ENCODE data around the genes SNCG, ADIRF and SHLD2.

- RAMPAGE, long total RNA, result no peak
- RRBS, 2 experiments, result no CpG with 5 or more reads among the region's 15 CpGs
CAGE:
- cytosol, long polyA minus RNA, result no peak
- cytosol, long polyA plus RNA, result no peak
- long polyA plus RNA, result no peak
- nucleolus, long total RNA, result no peak
- nucleus, long polyA plus RNA, result no peak
- nucleus, long total RNA, result no peak
Observed at GRCh38 chr10:86923187-86924089, 34.0 kb downstream of the MMRN2 start.

DNA sequence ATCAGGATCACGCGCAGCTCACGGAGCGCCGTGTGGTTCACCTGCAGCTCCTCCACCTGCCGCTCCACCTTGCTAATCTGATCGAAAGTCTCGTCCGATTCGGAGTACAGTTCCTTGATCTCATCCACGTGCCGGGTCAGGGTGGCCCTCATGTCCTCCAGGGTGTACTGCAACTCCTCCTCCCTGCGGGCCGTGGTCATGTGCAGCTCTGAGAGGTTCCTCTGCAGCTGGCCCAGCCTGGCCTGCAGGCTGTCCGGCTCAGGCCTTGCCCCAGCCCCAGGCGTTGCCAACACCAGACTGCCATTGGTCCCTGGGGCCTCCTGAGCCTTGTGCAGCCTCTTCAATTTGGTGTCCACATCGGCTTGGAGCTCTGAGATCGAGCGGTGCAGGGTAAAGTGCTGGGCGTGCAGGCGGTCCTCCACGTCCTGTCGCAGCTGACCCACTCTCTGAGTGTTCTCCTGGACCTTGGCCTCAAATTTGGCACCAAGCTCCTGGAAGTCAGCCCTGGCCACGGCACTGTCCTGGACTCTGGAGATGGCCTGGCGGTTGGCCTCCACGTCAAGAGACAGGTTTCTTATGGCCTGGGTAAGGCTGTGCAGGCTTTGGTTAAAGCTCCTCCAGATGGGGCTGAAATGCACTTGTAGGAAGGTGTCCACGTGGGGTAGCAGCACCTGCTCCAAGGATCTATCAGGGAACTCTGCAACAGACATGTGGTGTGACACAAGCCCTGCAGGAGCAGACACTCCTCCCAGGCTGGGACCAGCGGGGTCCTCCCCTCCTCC, 13.8 kb downstream of the MMRN2 start:
- RAMPAGE, long total RNA, result no peak
- RRBS, 2 experiments, result 67% methylated on average over 1 of the region's 28 CpGs; no CpG with 5 or more reads in 1 of the 2 experiments
CAGE:
- cytosol, long polyA minus RNA, result no peak
- cytosol, long polyA plus RNA, result no peak
- long polyA plus RNA, result no peak
- nucleolus, long total RNA, result no peak
- nucleus, long polyA plus RNA, result no peak
- nucleus, long total RNA, result no peak

- RAMPAGE, long total RNA, result no peak
- RRBS, 2 experiments, result no CpG with 5 or more reads among the region's 14 CpGs
CAGE:
- cytosol, long polyA minus RNA, result no peak
- cytosol, long polyA plus RNA, result no peak
- long polyA plus RNA, result no peak
- nucleolus, long total RNA, result no peak
- nucleus, long polyA plus RNA, result no peak
- nucleus, long total RNA, result no peak
Observed at GRCh38 chr10:86958208-86958710, at the start of gene SNCG. Gene SNCG (plus strand): TSS chr10:86958599.

GRCh38 chr10:86968022-86969036, at the start of gene ADIRF:
Gene ADIRF (plus strand): TSS chr10:86968482.
- RAMPAGE, long total RNA, result no peak
- RRBS, 2 experiments, result 23 to 62% methylated on average over 18 to 27 of the region's 67 CpGs
CAGE:
- cytosol, long polyA minus RNA, result no peak
- cytosol, long polyA plus RNA, result no peak
- long polyA plus RNA, result no peak
- nucleolus, long total RNA, result no peak
- nucleus, long polyA plus RNA, result no peak
- nucleus, long total RNA, result no peak

DNA sequence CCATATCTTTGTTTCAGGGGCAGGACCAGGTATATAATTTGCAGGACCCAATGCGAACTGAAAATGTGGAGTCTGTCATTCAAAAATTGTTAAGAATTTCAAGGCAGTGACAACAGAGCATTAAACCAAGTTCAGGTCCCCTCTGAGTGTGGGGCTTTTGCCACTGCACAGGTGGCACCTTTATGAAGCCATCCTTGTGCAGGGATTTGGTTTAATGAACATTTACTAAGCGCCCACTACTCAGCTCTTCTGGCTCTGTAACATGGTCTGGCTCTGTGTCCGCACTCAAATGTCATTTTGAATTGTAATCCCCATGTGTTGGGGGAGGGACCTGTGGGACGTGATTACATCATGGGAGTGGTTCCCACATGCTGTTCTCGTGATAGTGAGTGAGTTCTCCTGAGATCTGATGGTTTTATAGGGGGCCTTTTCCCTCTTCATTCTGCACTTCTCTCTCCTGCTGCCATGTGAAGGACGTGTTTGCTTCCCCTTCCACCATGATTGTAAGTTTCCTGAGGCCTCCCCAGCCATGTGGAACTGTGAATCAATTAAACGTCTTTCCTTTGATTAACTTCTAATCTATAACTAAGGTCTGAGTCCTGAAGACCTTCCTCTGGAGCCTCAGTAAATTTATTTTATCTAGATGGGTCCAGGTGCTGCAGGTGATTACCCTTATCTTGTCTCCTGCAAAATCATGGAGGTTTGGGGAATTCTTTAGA, 12.7 kb downstream of the ADIRF start:
- RAMPAGE, long total RNA, result no peak
- RRBS, 2 experiments, result no CpG with 5 or more reads among the region's 7 CpGs
CAGE:
- cytosol, long polyA minus RNA, result no peak
- cytosol, long polyA plus RNA, result no peak
- long polyA plus RNA, result no peak
- nucleolus, long total RNA, result no peak
- nucleus, long polyA plus RNA, result no peak
- nucleus, long total RNA, result no peak

- RAMPAGE, long total RNA, result no peak
- RRBS, 2 experiments, result under 1 to 2% methylated on average over 20 of the region's 103 CpGs
CAGE:
- cytosol, long polyA minus RNA, result start-site peak on the plus strand at chr10:87095206-87095212, 16 reads
- cytosol, long polyA plus RNA, result no peak
- long polyA plus RNA, result no peak
- nucleolus, long total RNA, result no peak
- nucleus, long polyA plus RNA, result start-site peak on the plus strand at chr10:87095198-87095225, 150 and 158 reads in 2 replicates
- nucleus, long total RNA, result no peak
Observed at GRCh38 chr10:87094972-87096059, at the start of gene SHLD2. Gene SHLD2 (plus strand): TSS chr10:87095206.

GRCh38 chr10:87158654-87159373, 63.8 kb downstream of the SHLD2 start:
- RAMPAGE, long total RNA, result no peak
CAGE:
- cytosol, long polyA minus RNA, result no peak
- cytosol, long polyA plus RNA, result no peak
- long polyA plus RNA, result no peak
- nucleolus, long total RNA, result no peak
- nucleus, long polyA plus RNA, result no peak
- nucleus, long total RNA, result no peak

- RAMPAGE, long total RNA, result start-site peak on the minus strand at chr10:87342285-87342377, 234 and 297 reads in 2 replicates; start-site peak on the minus strand at chr10:87342502-87342666, 18 and 128 reads in 2 replicates
- RRBS, 2 experiments, result no CpG with 5 or more reads among the region's 68 CpGs
CAGE:
- cytosol, long polyA minus RNA, result start-site peak on the minus strand at chr10:87342379-87342386, 49 reads
- cytosol, long polyA plus RNA, result no peak
- long polyA plus RNA, result no peak
- nucleolus, long total RNA, result no peak
- nucleus, long polyA plus RNA, result no peak
- nucleus, long total RNA, result no peak
Observed at GRCh38 chr10:87342055-87342671, 15.4 kb upstream of the NUTM2D start.

DNA sequence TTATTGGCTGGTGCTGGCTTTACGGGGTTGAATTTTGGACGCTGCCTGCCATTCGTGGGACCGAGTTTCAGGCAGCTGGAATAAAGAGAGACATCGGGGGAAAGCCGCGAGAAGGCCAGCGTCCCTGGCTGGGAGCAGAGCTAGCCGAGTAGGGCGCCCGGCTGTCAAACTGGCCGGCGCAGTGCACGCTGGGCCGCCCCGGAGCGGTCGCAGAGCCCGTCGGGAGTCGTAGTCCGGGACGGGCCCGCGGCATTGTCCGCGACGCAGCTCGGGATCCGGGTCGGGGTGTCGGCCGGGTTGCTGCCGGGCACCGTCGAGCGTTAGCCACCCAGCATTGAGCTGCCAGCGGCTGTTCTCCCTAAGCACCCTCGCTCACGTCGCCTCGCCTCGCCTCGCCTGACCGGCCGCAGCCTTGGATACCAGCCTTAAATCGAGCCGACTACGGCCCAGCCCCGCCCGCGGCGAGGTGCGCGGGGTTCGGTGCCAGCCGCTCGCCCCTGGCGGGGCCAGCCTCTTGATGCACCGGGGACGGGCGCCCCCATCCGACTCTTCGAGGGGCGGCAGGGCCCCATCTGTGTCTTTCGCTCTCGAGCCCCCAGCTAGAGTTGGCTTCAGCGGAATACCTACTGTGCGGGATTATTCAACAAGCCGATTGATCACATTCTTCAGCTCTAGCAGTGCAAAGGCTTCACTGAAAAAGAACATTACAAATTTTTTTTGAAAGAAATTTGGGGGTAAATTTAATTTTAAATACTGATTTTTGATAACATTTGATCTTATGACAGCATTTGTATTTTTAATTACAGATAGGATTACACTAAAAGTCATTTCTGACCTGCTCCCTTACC, 14.6 kb upstream of the NUTM2D start:
- RAMPAGE, long total RNA, result start-site peak on the plus strand centred at position 67 of the sequence, 90 bp wide, 7 and 20 reads in 2 replicates
- RRBS, 2 experiments, result no CpG with 5 or more reads among the region's 70 CpGs
CAGE:
- cytosol, long polyA minus RNA, result no peak
- cytosol, long polyA plus RNA, result no peak
- long polyA plus RNA, result no peak
- nucleolus, long total RNA, result no peak
- nucleus, long polyA plus RNA, result no peak
- nucleus, long total RNA, result no peak

DNA sequence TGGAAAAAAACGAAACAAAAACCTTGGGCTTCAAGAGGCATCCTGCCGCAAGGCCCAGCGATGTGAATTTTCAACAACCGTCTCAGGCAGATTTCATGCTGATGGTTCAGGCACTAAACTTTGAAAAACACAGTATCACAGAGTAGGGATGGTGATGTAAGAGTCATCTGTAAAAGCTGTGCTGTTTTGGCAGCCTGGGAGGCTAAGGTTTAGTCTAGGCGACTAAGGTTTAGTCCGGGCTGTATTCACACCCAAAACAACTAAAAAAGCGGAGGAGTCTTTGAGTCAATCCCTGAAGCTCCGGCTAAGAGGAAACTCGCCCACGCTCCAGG, 414 bp upstream of the MINPP1 start:
- RAMPAGE, long total RNA, result no peak
- RRBS, 2 experiments, result 0% methylated on average over 2 to 4 of the region's 10 CpGs
CAGE:
- cytosol, long polyA minus RNA, result no peak
- cytosol, long polyA plus RNA, result no peak
- long polyA plus RNA, result no peak
- nucleolus, long total RNA, result no peak
- nucleus, long polyA plus RNA, result no peak
- nucleus, long total RNA, result no peak

DNA sequence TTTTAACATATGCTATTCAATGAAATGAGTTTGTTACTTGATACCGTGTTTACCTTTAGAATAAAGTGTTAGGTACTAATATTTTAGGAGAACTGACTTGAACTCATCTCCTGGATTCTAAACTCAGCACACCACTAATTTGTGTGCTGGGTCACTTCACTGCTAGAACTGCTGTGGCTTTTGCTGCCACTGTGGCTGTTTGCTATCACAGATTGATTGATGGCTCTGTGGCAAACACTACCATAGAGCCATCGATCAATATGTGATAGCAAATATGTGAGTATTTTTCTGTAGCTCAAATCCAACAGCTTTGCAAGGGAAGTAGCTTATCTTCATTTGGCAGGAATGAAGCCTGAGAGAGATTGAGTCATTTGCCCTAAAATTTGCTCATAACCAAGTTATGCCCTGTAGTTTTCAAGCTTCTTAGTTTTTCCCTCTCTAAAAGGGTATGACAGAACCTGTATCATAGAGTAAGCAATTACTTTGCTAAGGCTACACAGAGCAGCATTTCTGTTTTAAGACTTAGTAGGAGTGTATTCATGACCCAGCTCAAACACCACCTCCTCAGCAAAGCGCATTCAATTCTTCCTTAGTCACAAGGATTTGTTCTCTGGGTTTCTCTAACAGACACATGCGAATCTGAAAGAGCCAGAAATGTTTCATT, 43.1 kb downstream of the MINPP1 start:
- RAMPAGE, long total RNA, result no peak
- RRBS, 2 experiments, result no CpG with 5 or more reads among the region's 4 CpGs
CAGE:
- cytosol, long polyA minus RNA, result no peak
- cytosol, long polyA plus RNA, result no peak
- long polyA plus RNA, result no peak
- nucleolus, long total RNA, result no peak
- nucleus, long polyA plus RNA, result no peak
- nucleus, long total RNA, result no peak

DNA sequence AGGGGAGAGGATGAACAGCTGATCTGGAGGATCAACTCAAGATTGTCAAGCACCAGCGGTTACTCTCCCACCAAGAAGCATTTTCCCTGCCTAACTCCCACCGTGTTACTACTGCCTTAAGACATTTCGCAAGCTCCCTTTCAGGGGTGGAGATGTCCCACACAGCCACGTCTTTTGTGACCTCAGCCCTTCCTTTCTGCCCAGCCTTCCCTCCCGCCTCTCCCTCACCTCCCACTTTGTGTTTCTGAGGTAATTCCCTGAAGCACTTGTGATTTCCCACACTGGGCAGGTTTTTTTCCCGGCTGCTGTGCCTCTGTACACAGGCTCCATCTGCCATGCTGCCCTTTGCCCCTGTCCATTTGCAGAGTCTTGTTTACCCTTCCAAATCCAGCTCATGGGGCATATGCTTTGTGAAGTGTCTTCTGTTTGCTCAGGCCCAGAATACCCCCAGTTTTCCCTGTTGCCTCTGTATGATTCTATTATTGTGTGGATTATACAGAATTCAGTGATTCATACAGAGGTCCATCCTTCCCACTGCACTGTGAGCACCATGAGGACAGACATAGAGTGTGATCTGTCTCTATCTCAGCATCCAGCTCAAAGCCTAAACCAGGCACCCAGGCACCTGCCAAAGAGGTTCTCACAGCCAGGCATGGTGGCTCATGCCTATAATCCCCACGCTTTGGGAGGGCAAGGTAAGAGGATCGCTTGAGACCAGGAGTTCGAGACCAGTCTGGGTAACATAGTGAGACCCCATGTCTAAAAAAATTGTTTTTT, 40.8 kb upstream of the PAPSS2 start:
- RAMPAGE, long total RNA, result no peak
- RRBS, 2 experiments, result no CpG with 5 or more reads among the region's 9 CpGs
CAGE:
- cytosol, long polyA minus RNA, result no peak
- cytosol, long polyA plus RNA, result no peak
- long polyA plus RNA, result no peak
- nucleolus, long total RNA, result no peak
- nucleus, long polyA plus RNA, result no peak
- nucleus, long total RNA, result no peak

DNA sequence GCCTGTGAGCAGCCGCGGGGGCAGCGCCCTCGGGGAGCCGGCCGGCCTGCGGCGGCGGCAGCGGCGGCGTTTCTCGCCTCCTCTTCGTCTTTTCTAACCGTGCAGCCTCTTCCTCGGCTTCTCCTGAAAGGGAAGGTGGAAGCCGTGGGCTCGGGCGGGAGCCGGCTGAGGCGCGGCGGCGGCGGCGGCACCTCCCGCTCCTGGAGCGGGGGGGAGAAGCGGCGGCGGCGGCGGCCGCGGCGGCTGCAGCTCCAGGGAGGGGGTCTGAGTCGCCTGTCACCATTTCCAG, 269 bp downstream of the PTEN start:
- RAMPAGE, long total RNA, result no peak
- RRBS, 2 experiments, result 1 to 3% methylated on average over 5 of the region's 37 CpGs
CAGE:
- cytosol, long polyA minus RNA, result no peak
- cytosol, long polyA plus RNA, result no peak
- long polyA plus RNA, result no peak
- nucleolus, long total RNA, result no peak
- nucleus, long polyA plus RNA, result no peak
- nucleus, long total RNA, result no peak

- RAMPAGE, long total RNA, result no peak
- RRBS, 2 experiments, result no CpG with 5 or more reads among the region's 3 CpGs
CAGE:
- cytosol, long polyA minus RNA, result start-site peak on the plus strand at chr10:87880363-87880370, 37 reads
- cytosol, long polyA plus RNA, result no peak
- long polyA plus RNA, result no peak
- nucleolus, long total RNA, result no peak
- nucleus, long polyA plus RNA, result no peak
- nucleus, long total RNA, result no peak
Observed at GRCh38 chr10:87879843-87880581, 16.6 kb downstream of the PTEN start.

GRCh38 chr10:87945986-87947178, 83.0 kb downstream of the PTEN start:
- RAMPAGE, long total RNA, result no peak
- RRBS, 2 experiments, result no CpG with 5 or more reads among the region's 9 CpGs
CAGE:
- cytosol, long polyA minus RNA, result no peak
- cytosol, long polyA plus RNA, result no peak
- long polyA plus RNA, result no peak
- nucleolus, long total RNA, result no peak
- nucleus, long polyA plus RNA, result no peak
- nucleus, long total RNA, result no peak

DNA sequence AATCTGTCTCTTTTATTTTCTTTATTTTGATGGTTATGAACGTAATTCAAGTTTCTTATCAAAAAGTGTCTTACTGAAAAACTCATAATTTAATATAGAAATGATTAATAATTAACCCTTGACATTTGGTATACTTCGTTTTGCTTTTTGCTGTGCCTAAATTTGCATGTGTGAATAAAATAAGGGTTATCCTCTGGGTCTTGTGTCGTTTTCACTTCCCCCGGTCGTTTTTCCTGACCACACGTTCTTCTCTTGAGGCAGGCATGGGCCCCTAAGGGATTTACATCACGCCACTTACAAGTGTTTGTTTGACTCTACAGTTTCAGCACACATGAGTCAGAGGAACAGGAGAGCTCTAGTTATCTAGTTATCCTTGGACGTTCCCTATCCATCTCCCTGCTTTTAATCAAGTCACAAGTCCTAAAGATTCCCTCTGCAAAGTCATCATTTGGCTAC, 206.6 kb downstream of the PTEN start:
- RAMPAGE, long total RNA, result no peak
- RRBS, 2 experiments, result no CpG with 5 or more reads among the region's 8 CpGs
CAGE:
- cytosol, long polyA minus RNA, result no peak
- cytosol, long polyA plus RNA, result no peak
- long polyA plus RNA, result no peak
- nucleolus, long total RNA, result no peak
- nucleus, long polyA plus RNA, result no peak
- nucleus, long total RNA, result no peak

DNA sequence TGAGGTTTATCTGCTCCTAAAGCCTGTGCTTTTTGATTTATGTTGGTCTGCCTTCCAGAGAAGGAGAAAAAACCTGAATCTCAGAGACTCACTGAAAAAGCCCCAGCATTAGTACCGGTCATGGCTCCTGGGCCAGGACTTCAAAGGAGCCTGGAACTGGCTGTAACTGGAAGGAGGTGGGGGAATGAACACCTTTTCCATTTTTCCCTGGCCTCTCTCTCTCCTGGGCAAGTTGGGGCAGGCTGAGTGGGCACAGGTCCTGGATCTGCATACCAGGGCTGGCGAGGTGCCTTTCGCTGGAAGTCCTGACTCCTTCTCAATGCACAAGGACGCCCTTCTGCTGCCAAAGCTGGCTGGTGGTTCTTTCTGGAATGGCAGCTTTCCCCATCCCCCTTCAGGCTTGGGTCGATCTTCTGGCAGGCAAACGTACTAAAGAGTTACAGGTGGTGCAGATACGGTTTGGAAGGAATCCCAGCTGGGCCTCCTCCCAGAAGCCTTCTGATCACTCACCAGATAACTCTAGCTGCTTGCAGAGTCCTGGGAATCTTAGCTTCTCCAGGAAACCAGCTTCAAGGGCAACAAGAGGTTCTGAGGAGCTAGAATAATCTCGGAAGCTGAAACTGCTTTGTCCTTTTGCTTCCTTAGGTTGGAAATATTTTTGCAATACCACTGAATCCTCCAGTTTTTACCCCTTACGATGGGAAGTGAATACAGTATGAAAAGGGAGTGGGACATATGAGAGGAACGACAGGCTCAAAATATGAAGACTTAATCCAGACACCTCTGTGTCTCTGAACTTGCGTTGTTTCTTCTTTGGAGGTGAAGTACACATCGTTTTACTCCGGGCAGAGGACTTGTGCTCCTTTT, 268.4 kb downstream of the PTEN start:
- RAMPAGE, long total RNA, result no peak
- RRBS, 2 experiments, result no CpG with 5 or more reads among the region's 13 CpGs
CAGE:
- cytosol, long polyA minus RNA, result no peak
- cytosol, long polyA plus RNA, result no peak
- long polyA plus RNA, result no peak
- nucleolus, long total RNA, result no peak
- nucleus, long polyA plus RNA, result no peak
- nucleus, long total RNA, result no peak

DNA sequence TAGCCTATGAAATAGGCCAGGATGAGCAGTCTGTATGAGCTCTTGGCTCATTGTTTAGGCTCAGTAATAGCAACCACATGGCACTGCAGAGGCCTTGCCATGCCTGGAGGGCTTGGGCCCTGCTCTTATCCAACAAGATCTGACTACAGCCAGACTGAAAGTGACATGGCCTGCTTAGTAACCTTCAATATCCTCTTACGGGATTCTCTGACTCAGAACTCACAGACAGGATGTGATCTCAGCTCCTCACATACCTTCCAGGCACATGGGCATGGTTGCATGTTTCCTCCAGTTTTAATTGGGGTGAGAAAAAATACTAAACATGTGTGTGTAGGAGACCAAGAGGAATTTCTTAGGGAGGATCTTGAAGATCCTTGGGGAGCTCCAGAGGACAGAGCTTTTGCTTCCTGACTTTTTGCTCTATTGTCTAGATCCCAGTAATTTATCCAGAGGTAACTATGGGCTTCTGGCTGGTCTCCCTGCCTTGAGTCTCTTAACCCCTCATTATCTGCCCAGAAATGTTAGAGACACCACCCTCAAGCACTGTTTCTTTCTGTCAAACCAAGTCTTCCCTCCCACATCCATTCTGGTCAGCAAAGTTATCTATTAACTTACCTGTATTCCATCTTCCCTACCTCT, 289.5 kb downstream of the PTEN start:
- RAMPAGE, long total RNA, result no peak
- RRBS, 2 experiments, result no CpG with 5 or more reads among the region's 1 CpG
CAGE:
- cytosol, long polyA minus RNA, result no peak
- cytosol, long polyA plus RNA, result no peak
- long polyA plus RNA, result no peak
- nucleolus, long total RNA, result no peak
- nucleus, long polyA plus RNA, result no peak
- nucleus, long total RNA, result no peak

DNA sequence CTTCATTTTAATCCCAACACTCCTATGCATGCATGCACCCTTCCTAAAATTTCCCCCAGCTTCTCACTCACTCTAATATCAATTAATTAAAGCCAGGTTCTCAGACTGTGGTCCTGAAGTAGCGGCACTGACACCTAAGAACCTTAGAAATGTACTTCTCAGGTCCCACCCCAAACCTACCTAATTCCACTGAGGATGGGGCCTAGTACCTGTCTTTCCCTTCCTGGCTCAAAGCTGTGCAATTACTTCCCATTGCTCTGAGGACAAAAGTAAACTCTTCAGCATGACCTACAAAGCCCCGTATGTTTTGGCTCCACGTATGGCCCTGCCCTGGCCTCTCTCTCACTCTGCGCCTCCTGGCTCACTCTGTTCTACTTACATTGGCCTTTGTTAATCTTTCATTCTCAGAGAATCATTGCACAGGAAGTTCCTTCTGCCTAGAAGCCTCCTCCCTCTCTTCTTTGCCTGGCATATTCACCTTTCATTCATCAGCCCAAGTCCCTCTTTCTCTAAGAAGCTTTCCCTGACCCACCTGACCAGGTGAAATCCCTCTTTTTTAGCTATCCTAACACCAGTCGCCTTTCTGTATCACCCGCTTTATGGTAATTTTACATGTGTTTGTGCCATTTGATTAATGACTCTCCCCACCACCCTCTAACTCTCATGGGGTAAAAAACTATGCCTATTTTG, 23.8 kb downstream of the LIPM start:
- RAMPAGE, long total RNA, result no peak
- RRBS, 2 experiments, result no CpG with 5 or more reads among the region's 6 CpGs
CAGE:
- cytosol, long polyA minus RNA, result no peak
- cytosol, long polyA plus RNA, result no peak
- long polyA plus RNA, result no peak
- nucleolus, long total RNA, result no peak
- nucleus, long polyA plus RNA, result no peak
- nucleus, long total RNA, result no peak

All from GM12878 (cell line).